Penis (tissue), 1 donor: ENCODE measurements around the gene SCGB1C2.

- PRO-cap, result no peak
Measured at GRCh38 chr17:137376-137752, at the start of gene SCGB1C2. Gene SCGB1C2, plus strand, starts transcription at chr17:137569.

GRCh38 chr17:143743-144250 is 6.4 kb downstream of the SCGB1C2 start:
- PRO-cap, result no peak

GRCh38 chr17:185656-186202 is 4.3 kb upstream of the DOC2B start:
- PRO-cap, result no peak

DNA sequence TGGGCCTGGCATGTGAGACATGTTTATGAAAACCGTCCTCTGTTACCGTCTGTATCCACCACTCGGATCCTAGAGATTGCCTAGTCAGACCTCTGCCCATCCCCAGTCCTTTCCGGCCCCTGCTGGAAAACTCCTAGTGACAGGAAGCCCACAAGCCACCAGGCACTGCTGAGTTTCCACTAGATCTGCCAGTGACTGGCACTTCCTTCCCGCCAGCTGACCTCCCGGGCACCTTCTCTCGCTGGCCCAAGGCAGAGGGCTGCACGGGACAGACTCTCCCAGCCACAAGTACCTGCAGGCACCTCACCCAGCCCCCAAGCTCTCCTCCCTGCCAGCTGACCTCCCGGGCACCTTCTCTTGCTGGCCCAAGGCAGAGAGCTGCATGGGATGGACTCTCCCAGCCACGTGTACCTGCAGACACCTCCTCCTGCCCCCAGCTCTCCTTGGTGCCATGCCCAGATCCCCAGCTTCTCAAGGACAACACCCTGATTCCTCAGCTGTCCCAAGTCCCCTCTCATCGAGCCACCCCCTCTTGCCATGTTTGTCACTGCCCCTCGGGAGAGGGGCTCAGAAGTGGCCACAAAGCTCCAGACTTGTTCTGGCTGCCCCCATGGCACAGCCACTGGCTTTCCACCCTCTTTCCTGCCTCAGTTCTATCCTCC is 66.4 kb upstream of the DOC2B start:
- PRO-cap, result no peak

DNA sequence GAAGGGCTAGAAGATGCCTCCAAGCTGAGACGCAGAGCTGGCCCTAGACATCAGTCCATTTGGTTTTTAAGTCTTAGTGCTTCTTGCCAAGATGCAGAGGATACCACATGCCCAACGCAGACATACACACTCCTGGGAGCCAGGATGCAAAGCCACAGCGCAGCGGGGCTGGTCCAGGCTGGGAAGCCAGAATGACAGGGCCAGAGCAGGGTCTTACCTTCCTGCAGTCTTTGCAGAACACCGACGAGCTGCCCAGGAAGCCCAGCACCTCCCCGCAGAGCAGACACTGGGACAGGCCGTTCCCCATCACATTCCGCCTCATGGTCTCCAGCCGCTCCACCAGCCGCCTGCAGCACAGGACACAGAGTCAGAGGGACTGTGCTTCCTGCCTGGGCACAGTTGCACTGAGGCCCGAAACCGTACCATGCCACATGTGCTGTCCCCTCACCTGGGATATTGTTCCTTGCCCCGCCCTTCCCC is 33.4 kb downstream of the RPH3AL start:
- PRO-cap, result no peak

GRCh38 chr17:349751-350157 is 2.9 kb downstream of the RPH3AL start:
- PRO-cap, result no peak

- PRO-cap, result no peak
Measured at GRCh38 chr17:545115-545801, 135.1 kb downstream of the C17orf97 start.

- PRO-cap, result bidirectional peak, plus-strand start at chr17:729216, minus-strand start at chr17:728955
Measured at GRCh38 chr17:728790-729445, 3.5 kb upstream of the TLCD3A start.

- PRO-cap, result no peak
Measured at GRCh38 chr17:760306-760840, 8.3 kb upstream of the GEMIN4 start.

DNA sequence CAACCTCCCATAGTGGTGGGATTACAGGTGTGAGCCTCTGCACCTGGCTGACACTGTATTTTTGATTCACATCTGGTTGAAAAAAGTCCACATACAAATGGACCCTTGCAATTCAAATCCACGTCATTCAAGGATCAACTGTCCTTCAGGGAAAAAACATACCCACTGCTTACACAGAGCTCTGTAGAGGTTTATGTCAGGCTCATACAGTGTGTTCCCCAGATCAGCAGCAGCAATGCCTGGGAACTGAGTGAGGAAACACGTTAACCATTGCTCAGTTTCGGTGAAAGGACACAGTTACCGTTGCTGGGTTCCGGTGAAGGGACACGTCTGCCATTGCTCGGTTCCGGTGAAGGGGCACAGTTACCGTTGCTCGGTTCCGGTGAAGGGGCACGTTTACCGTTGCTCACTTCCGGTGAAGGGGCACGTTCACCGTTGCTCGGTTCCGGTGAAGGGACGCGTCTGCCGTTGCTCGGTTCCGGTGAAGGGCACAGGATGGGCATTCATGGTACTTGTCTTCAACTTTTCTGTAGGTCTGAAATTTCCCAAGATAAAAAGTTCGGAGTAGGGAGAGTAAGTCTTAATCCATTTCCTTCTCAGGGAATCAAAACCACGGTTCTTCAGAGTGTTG is 81.7 kb downstream of the MRM3 start:
- PRO-cap, result no peak

GRCh38 chr17:877518-878105 is 95.5 kb downstream of the MRM3 start:
- PRO-cap, result no peak

DNA sequence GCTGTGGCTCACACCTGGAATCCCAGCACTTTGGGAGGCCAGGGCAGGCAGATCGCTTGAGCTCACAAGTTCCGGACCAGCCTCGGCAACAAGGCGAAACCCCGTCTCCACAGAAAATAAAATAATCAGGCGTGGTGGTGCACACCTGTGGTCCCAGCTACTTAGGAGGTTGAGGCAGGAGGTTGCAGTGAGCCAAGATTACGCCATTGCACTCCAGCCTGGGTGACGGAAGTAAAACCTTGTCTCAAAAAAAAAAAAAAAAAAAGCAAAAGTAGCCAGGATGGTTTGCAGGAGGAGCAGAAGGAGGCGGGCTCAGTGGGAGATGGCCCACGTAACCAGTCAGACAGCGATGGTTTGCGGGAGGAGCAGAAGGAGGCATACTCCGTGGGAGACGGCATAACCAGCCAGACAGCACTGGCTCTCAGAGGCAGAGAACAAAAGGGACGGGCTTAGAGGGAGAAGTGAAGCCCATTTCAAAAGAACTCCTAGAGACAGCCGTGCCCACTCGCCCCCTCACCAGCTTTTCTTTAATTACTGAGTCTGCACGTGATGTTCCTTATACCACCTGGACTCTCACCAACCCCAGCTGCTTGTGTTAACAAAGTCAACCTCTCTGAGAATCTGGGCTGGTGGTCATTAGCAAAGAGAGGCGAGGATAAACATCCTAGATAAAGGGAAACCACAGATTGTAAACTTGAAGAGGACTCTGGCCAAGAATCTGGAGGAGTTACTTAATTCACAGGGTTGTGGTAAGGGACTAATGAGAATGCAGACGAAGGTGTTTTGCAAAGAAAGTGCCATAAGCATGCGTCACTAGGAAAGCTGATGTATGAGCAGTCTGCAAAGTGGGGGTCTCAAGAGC is 52.0 kb downstream of the NXN start:
- PRO-cap, result no peak

DNA sequence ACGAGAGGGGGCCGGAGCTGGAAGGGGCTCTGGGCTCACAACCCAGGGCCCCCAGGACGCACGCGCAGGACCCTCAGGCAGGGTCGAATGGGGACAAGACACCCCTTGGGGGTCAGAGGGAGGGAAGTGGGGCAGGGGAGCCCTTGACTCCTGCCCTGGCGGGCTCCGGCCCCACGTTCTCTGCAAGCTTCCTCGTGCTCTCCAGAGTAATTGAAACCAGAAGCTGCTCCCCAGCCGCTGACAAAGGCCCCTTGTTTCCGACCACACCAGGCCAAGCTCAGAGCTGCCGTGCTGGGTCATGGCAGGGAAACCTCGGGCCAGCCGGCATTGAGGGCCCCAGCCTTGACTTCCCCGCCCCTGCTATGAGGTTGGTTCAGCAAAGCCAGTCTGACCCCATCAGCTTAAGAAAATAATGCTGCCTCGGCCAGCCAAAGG is 43.2 kb downstream of the TIMM22 start:
- PRO-cap, result unidirectional peak, minus-strand start at position 182 of the sequence

- PRO-cap, result no peak
Measured at GRCh38 chr17:1050180-1051207, 53.6 kb downstream of the TIMM22 start.

DNA sequence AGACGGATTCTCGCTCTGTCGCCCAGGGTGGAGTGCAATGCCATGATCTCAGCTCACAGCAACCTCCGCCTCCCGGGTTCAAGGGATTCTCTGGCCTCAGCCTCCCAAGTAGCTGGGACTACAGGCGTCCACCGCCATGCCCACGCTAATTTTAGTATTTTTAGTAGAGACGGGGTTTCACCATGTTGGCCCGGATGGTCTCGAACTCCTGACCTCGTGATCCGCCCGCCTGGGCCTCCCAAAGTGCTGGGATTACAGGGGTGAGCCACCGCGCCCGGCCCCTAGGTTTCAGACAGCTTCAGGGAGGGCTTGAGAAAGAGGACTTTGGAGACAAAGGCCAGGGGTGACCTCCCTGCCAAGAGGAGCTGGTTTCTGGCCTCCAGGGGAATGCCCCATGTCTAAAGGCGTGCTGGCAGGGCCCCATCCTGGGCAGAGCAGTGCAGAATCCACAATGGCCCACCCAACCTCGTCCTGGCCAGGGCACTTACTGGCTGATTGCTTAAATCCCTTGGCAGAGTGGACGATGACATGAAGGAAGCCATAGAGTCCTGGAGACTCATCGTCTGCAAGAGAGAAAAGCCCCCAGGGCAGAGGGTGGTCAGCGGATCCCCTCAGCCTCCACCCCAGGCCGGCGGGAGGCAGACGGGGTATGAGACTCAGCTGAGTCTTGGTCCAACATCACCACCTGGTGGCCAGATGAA is 58.8 kb downstream of the TIMM22 start:
- PRO-cap, result no peak

DNA sequence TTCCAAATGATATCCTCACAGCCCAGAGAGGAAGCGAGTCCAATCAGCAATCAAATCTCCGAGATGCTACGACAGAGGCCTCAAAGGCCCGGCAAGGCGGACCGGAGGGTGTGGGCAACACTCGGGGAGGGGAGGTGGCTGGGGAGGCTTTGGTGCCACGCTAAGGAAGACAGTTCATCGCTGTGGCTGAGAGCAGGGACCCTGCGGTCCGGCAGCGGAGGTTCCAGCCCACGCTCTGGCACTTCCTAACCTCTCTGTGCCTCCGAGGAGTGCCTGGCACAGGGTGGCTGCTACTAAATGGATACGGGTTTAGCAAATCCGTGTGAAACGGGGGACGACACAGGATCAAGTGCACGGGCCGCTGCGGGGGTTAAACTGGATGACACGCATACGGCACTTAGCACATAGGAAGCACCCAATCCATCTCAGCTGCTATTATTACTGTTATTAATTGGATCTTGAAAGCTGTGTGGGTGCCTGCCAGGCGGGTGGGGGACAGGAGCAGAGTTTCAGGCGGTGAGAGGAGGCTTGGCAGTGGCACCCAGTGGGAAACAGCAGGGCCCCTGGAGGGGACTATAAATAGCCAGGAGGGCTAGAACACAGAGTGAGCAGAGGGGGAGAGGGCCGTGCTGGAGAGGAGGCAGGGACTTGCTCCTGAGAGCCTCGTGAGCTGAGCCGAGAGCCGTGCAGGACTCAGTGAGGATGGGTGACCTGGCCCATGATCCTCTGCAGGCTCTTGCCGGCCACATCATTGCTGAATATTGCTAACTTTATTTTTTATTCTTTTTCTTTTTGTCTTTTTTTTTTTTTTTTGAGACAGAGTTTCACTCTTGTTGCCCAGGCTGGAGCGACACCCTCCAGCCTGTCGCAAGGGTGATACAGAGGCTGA is 45.0 kb downstream of the ABR start:
- PRO-cap, result no peak

GRCh38 chr17:1188505-1189715 is 9.1 kb upstream of the ABR start:
- PRO-cap, result no peak

DNA sequence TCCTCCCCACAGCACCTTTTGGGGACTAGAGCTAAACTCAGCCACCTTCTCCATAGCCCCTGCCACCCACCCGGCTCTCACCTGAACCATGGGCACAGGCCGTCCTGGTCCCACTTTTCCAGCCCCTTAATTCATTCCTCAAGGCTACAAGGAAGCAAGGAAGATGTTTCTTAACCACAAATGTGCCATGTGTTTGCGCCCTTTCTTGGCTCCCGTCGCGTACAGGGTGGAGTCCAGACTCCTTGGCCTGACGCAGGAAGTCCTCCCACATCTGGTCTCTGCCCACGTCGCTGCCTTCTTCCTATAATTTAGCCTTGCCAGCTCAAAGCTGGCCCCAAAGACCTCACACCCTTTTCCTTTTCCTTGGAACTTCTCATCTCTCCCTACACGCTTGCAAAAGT is 38.8 kb upstream of the BHLHA9 start:
- PRO-cap, result no peak

DNA sequence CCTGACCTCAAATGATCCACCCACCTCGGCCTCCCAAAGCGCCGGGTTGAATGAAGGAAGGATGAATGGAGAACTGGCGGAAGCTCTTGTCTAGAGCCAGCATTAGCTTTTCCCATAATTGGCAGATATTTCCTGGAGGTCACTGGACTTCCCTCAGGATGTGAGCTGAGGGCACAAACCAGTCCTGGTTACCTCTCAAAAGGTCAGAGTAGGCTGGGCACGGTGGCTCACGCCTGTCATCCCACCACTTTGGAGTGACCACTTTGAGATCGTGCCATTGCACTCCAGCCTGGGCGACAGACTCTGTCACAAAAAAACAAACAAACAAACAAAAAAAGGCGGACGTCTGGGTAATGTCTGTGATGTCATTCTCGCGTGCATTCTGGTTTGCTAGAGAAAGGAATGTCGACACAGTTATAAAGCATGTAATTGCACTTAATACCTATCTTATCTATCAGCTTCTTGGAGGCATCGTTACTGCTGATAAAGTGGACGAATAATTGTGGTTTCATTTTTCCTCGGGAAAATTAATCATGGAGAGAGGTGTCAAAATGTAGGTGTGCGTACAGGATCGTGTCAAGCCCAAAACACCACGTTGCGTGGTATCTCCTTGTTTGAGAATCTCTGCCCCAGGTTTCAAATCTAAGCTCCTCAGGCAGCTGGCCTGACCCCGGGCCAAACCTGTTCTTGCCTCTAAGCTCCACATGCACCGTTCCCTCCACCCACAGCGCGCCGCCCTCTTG is 6.3 kb upstream of the CRK start:
- PRO-cap, result no peak

GRCh38 chr17:1473811-1474303 is 17.8 kb upstream of the CRK start:
- PRO-cap, result no peak